Skeletal muscle satellite cell (primary cell): ENCODE measurements around a stretch of chr3.

GRCh38 chr3:123087601-123087982 lies 20.8 kb downstream of the PDIA5 start:
- CAGE, long polyA plus RNA, result no peak

DNA sequence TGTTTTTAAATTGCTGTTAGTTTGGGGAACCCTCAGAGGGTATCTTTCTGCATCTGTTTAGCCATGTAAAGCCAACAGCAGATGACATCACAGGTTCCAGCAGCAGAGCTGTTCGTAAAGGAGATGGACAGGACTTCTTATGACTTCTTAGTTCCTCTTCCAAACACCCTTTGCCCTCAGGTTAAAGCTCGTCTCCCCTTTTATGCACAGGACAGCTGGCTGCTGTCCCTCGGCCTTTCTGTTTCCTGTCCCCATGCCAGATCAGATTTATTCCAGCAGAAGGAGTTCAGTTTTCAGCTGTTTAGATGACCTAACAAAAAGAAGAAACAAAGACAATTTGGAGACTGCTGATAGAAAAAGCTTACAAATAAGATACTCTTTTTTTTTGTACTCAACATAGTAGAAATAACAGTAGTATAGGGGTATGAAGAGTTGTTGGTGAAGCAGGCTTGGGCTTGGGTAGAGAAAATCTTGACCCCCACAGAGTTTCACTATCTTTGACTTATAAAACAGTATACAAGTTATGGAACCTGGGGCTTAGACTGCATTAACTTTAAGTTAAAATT lies 45.2 kb downstream of the SEC22A start:
- CAGE, long polyA plus RNA, result no peak

- CAGE, long polyA plus RNA, result no peak
These were observed 82.5 kb downstream of the SEC22A start for GRCh38 chr3:123284231-123284631.

DNA sequence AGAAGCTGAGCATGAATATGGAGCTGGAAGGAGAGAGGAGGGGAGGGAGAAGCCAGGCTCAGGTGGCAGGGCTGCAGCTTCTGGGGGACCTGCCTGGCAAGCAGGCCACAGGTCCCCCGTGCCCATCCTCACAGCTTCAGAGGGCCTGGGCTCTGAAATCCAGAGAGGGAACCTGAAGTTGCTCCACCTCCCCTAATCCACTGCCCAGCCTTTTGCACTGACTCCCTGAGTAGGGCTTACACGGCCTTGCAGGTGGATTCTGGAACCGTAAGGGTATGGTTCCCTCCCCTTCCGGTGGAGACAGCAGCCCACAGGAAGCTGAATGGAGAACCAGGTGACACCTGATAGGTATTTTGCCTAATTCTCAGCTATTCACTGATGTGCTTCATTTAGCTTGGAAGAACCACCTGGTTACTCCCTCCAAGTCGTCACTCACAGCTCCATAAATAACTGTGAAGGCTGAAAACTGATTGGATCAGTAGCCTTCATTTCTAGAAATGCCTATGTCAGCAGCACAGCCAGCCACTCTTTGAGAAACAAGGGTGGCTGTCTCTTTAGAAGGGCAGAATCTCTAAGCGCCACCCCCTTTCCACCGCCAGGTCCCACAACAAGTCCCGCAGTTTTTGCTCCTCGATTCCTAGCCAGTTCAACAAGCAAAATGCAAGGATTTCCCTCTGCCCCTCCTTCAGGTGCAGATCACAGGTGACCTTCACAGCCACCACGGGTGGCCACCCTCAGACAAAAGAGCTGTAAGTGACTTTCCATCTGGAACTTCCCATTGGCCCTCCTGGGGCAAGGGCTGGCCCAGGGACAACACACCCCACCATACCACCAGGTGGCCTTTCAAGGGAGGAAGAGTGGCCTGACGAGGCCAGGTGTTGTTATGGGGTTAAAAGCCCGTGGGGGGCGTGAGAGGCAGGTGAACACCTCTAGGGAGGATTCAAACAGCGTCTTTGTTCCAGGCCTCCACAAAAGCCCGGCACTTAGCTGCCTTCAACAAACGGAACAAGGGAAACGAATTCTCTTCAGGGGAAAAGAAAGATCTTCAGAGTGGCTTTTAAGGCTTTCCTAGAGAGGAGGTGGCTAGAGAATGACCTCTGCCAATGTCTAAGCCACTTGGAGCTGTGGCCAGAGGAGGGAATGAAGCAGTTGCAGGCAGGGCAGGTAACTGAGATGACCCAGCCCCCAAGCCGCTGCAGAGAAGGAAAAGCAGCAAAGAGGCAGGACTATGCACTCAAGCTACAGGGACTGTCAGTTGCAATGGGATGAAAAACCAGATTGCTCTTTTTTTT lies 113.0 kb downstream of the SEC22A start:
- CAGE, long polyA plus RNA, result no peak

- CAGE, long polyA plus RNA, result no peak
These were observed 96.8 kb downstream of the ADCY5 start for GRCh38 chr3:123352031-123352497.

DNA sequence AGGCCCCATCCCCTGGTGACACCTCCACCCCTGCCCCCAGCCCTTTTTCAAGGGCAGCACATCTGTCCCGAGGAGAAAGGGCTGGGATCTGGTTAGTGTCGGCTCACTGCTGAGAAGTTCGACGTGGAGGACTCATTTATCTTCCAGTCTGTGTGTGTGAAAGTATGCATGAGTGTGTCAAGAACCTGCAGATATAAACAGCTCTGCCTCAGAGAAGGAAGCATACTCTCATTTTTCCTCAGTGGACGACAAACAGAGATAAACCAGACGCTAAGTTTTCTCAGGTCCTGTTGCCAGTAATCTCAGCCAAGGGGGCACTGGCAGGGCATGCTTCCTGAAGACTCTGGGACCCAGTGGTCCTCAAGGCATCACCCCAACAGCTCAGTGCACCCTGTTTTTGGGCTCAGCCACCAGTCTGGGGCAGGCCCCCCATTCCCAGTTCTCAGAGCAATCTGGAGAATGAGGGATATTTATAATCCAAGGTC lies 73.8 kb downstream of the ADCY5 start:
- CAGE, long polyA plus RNA, result no peak

- CAGE, long polyA plus RNA, result no peak
These were observed 60.8 kb downstream of the ADCY5 start for GRCh38 chr3:123388130-123388510.

GRCh38 chr3:123613177-123613893 lies 28.5 kb upstream of the HACD2 start:
- CAGE, long polyA plus RNA, result no peak

DNA sequence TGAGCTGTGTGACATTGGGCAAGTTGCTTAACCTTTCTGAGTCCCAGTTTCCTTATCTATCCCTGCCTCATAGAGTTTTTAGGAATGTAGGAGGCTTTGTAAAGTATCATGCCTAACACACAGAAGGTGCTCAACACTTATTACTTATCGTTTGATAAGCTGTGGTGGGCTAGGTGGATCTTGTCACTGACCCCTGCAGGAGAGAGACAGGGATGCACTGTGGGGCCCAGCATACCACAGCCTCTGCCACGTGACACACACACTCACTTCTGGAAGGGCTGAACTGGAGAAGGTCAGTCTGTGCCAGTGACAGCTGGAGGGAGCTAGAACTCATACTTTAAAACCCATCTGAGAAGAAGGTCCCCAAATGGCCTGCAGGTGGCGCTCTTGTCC lies 57.4 kb upstream of the HACD2 start:
- CAGE, long polyA plus RNA, result no peak

DNA sequence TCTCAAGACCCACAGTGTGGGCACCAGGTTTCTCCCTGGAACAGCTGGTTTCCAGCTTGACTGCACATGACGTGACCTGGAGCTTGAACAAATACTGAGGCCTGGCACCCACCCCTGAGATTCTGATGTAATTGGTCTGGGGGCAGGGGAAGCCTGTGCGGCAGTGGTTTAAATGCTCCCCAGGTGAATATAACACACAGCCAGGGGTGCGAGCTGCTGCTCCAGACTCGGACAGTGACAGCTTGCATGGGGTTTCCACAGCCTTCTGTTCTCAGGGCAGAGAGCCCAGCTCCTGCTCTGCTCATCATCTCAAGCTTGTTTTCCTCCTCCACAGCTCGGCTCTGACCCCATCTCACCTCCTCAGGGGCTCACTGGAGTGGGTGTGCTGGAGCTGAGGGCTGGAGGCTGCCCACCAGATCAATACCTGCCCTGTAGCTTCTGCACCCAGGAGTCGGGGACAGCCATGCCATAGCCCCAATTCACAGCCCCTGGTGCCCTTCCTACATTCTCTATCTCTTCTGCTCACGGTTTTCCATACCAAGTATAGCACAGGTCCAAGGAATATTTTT lies 95.1 kb upstream of the HACD2 start:
- CAGE, long polyA plus RNA, result no peak

- CAGE, long polyA plus RNA, result no peak
These were observed 97.9 kb upstream of the HACD2 start for GRCh38 chr3:123682600-123683226.

DNA sequence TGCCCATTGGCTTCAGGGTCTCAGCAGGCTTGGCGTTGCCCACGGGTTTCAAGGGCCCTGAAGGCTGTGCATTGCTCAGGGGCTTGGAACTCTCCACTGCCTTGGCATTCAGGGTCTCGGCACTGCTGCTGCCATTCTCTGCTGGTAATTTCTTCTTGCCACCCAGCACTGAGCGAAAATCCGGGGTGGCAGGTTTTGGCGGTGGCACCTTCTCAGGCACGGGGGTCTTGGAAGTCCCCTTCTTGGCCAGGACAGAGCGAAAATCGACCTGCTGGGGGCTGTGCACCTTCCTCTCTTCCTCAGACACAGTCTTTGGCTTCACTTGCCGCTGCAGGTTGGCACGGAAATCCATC lies 115.5 kb upstream of the HACD2 start:
- CAGE, long polyA plus RNA, result no peak

- CAGE, long polyA plus RNA, result no peak
These were observed 100.4 kb downstream of the MYLK start for GRCh38 chr3:123783792-123784152.

- CAGE, long polyA plus RNA, result no peak
These were observed 91.6 kb downstream of the MYLK start for GRCh38 chr3:123792635-123792834.

DNA sequence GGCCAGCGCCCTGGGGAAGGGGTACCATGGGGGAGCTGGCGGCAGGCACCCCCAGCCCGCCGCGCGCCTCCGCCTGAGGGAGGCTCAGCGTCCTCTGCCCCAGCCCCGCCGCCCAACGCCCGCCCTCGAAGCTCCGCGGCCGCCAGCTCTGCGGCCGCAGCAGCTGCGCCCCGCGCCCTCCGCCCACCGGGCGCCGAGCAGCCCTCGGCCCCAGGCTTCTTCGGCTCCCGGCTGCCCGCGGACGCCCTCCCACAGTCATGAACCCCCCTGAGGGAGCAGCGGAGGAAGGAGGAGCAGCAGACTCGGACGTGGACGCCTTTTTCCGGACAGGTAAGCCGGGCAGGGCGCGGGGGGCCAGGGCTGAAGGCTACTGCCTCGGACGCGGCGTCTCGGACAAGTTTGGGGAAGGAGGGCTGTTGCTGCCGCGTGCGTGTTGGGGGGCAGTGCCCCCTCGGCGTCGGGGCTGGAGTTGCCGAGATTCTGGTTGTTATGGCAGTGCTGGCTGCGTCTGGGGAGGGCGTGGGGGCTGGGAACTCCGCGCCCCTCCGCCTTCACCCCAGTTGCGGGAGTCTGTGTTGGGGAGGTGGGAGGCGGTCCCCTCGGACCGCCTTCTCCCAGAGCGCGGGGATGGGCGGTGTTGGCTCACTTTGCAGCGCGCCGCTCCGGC lies 448 bp downstream of the KALRN start:
- CAGE, long polyA plus RNA, result no peak

DNA sequence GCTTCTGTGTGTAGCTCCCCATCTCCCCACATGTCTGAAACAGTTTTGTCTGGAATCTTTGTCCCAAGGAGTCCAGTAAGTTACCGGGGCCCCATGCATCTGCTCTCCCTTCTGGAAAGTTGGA lies 1.4 kb downstream of the KALRN start:
- CAGE, long polyA plus RNA, result no peak

DNA sequence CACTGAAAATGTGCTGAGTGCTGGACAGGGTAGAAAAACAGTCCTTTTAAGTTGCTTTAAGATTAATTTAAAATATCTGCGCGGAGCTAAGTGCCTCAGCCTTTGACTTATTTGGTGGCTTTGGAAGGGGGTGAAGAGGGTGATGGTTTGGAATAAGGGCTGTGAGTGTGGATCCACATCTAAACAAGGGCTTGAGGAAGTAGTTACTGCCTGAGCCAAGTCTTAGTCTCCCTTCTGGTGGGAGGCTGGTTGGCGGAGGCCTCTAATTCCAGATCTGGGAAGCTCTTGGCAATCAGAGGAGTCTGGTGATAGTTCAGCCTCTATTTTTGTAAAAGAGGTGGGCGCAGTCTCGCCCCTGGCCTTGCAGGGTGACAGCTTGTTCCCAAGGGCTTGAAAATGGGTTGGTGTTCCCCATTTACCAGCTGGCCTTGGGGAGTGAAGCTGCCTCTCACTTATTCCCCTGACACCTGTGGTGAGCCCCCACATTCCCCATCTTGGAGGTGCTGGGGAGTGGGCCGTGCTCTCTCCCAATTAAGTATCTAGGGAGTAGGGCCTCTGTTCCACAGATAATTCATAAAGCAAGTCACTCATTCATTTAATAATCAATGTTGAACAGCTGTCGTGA lies 239.7 kb downstream of the KALRN start:
- CAGE, long polyA plus RNA, result no peak

- CAGE, long polyA plus RNA, result no peak
These were observed 243.0 kb downstream of the KALRN start for GRCh38 chr3:124276069-124276633.

- CAGE, long polyA plus RNA, result no peak
These were observed 250.3 kb downstream of the KALRN start for GRCh38 chr3:124283215-124284081.

GRCh38 chr3:124586794-124587795 lies 143.2 kb upstream of the UMPS start:
- CAGE, long polyA plus RNA, result no peak